T-cell (primary cell): ENCODE measurements around a stretch of chr10.

GRCh38 chr10:241884-242287, 106.6 kb downstream of the ZMYND11 start:
- PRO-cap, 7 experiments, result no peak in any of the 7 experiments

GRCh38 chr10:260755-261527, 125.7 kb downstream of the ZMYND11 start:
- PRO-cap, 7 experiments, result no peak in any of the 7 experiments

GRCh38 chr10:293971-294428, 158.7 kb downstream of the ZMYND11 start:
- PRO-cap, 7 experiments, result no peak in any of the 7 experiments

- PRO-cap, 7 experiments, result no peak in any of the 7 experiments
These were observed 202.1 kb downstream of the ZMYND11 start for GRCh38 chr10:336866-338243.

- PRO-cap, 7 experiments, result no peak in any of the 7 experiments
These were observed 253.3 kb downstream of the DIP2C start for GRCh38 chr10:435934-436749.

DNA sequence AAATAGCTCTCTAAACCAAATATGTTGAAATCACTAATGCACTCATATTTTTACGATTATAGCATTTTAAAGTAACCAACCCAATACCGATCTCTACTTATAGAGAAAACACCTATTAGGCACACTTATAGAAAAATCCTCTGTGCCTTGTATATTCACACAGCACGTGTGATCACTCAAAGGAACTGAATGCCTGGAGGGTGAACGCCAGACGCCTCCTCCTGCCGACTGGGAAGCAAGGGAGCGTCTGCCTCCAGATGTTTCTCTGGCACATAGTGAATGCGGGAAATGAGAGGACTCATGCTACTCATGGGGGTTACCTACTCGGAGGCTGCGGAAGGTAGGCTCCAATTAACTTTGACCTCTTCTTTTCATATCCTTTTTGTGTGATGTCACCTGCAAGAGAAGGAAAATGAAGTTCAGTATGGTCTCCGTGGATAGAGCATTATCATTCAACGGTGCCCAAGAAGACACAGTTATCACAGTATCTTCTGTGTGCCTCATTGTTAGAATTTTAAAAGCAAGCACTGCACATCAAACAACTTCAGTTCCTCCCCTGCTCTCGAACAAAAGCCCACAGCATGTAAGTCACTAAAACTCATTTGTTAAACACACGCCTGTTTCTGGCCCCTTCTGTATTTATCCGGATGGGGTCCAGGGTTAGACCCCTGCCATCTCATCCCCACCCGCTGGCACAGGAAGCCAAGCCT, 203.2 kb downstream of the DIP2C start:
- PRO-cap, 7 experiments, result no peak in any of the 7 experiments

GRCh38 chr10:659754-660247, 29.7 kb downstream of the DIP2C start:
- PRO-cap, 7 experiments, result no peak in any of the 7 experiments

GRCh38 chr10:673534-674096, 15.9 kb downstream of the DIP2C start:
- PRO-cap, 7 experiments, result no peak in any of the 7 experiments

DNA sequence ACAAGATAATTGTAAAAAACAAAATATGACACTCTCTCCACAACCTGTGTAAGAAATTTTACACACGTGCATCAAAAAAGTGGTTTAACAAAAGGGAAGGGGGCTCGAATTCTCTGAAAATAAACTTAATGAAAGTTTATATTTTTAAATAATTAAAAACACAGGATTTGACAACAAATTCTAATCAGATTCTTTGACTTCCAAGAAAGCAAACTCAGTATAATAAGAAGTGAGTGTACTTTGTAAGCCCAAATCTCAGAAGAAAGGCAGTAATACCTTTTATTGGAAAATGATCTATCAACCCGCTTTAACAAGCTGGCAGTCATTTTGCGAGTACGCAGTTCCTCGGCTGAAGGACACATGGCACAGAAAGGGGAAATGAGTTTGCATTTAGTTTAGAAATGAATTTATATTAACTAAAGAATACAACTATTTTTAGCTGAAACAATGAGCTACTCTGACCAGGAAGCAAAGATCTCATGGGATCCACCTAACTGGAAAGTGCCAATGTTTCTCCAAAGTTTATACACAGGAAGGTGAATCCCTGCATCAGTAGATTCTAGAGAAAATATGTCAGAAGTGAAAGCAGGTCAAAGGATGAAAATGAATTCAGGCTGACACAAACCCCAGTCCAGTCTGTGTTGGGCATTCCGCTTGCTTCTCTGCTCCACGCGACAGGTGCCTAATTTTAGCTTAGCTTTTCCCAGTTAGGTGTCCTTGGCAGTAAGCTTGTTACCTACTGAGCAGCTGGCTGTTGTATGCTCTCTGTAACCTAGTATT, 113.0 kb downstream of the LARP4B start:
- PRO-cap, 7 experiments, result no peak in any of the 7 experiments

DNA sequence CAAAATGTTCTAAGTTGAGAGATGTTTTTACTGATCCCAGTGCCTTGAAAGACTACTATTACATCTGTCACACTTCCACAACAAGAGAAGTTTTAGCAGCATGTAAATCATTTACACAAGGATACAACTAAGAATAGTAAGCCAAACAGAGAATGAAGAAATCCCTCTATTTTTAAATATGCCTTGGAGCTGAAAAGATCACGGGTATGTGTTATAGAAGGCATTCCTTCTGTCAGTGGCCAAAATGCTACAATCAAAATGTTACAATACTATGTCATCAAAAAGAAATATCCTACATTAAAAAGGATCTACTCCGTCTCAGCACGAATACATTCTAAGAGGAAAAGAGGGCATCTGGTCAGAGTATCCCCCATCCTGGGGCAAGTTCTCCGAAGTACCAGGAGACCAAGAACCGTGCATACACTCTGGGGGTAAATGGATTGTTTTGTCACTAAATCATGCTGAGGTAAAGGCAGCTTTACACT, 52.5 kb downstream of the LARP4B start:
- PRO-cap, 7 experiments, result no peak in any of the 7 experiments

DNA sequence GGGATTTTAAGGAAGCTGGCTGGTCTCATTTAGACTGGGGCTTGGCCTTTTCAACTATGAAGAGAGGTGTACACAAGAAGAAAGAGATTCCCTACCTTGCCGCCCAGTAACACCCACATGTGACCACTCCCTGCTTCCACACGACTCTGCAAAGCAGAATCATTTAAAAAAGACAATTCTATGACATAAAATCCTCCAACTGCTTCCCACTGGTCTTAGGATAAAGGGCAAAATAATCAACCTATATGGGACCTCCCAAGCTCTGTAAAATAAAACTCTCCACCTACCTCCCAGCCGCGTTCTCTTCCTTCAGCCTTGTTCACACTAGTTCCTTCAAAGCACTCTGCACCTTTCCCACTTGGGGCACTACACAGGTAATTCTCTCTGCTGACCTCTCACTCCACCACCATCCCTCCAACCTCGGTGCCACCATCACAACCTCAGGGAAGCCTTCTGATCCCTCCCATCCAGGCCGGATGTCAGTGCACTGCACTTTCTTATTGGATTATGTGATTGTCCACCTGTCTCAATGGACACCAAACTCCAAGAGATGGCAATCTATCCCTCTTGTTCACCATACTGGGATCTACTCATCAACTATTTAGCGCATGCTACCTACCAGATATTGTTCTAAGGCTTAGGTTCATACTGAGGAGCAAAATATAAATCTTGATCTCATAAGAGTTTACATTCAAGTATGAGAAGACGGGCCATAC, 7.1 kb downstream of the LARP4B start:
- PRO-cap, 7 experiments, result no peak in any of the 7 experiments

GRCh38 chr10:995184-995886, 7.1 kb downstream of the GTPBP4 start:
- PRO-cap, 7 experiments, result peak in 1 of 7 experiments; most common plus-strand start chr10:995647 (in 1)

- PRO-cap, 7 experiments, result peak in 1 of 7 experiments; most common plus-strand start chr10:1064353 (in 1)
These were observed 7.8 kb downstream of the WDR37 start for GRCh38 chr10:1063989-1064475.

DNA sequence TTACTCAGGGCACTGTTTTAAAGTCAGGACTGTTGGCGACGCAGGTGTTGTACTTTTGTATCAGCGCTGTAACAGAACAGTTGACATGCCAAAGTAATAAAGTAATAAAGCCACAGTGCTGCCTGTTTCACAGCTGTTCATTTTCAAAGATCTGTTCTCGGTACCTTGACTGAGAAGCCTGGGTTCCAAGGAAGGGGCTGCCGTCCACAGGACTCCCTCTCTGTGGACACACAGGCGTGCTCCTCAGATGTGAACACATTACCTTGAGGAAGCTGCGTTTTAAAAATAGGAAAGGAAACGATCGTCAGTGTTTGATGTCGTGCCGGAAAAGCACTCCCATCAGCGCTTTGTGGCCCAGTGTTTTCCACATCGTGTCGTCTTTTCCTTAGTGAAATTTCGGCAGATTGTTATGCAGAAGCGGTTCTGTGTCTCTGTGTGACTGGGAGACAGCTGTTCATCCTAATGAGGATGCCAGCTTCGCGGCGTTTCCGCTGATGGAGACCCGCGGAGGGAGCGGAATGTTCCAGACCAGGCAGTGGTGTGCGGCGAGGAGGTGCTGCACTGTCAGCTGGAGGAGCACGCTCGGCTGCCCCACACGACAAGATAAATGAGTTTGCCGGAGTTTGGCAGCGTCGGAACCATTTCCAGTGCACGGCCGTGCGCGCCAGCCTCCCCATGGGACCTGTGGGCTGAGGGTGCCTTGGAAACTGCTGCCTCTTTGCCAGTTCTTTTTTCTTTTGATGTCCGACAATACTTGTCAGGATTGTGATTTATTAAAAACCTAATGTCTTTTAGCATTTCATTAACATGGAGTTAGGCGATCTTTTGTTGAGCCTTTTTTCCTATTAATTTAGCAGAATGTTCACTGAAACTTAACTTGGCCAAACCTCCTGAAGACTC, 64.5 kb downstream of the WDR37 start:
- PRO-cap, 7 experiments, result no peak in any of the 7 experiments

- PRO-cap, 7 experiments, result no peak in any of the 7 experiments
These were observed 283.7 kb downstream of the ADARB2 start for GRCh38 chr10:1453607-1454134.

GRCh38 chr10:1938113-1938840, 201.0 kb upstream of the ADARB2 start:
- PRO-cap, 7 experiments, result peak in 7 of 7 experiments; most common plus-strand start chr10:1938579 (in 6); most common minus-strand start chr10:1938421 (in 4)

DNA sequence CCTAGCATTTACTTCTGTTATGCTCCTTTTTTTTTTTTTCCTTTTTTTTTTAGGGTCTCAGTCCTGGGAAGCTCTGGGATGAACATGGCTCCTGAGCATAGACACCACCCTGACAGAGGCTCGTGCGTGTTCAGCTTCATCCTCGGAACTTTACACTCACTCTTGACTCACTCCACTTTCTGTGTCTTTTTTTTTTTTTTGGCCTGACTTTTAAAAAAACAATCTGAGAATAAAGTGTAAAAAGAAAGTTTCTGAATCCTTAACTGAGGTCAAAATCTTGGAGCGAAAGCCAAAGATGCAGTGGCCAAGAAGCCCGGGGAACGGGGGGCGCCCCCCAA, 19.2 kb upstream of the PFKP start:
- PRO-cap, 7 experiments, result no peak in any of the 7 experiments

- PRO-cap, 7 experiments, result no peak in any of the 7 experiments
These were observed 370 bp downstream of the PFKP start for GRCh38 chr10:3067750-3068086.

GRCh38 chr10:3090816-3091264, 23.5 kb downstream of the PFKP start:
- PRO-cap, 7 experiments, result no peak in any of the 7 experiments

GRCh38 chr10:3147453-3147911, 25.1 kb downstream of the PITRM1 start:
- PRO-cap, 7 experiments, result no peak in any of the 7 experiments